ENCODE results near the gene KDM4C.

DNA sequence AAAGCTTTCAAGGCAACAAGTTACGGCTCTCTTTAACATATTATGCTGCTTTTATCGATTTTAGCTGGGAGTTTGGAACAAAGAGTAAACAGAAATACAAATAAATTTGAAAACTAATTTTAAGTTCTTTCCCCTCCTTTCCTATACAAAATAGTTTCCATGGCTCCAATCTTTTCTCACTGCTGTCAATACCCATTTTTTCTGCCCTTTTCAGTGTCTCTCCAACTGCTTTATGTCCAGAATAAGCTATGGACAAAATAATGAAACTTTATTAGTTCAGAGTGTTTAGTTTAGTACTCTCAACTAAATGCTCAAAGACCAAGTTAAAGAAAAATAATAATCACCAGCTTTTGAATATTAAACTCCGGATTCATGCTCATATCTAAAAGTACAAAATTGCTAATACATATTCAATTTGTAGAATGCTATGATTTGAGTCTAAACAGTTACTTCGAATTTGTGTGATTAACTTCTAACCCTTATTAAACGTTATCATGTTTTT, 39.4 kb downstream of the RFX3 start:
- PRO-cap = no peak

DNA sequence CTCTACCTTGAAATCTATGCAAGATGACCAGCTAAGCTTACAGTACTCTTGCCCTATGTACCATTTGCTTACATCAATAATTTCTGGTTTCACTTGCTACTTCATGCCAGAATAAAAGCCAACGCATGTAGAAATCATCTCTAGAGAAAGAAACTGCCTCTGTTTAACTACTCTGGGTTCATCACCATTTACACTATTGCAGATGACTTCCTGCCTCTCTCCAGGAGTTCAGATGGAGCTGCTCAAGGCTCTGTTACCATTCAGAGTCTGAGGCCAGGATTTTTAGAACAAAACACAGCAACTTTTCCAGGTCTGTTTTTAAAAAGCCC, 216.1 kb downstream of the GLIS3 start:
- PRO-cap = no peak

GRCh38 chr9:4084285-4084847, 215.5 kb downstream of the GLIS3 start:
- PRO-cap = no peak

DNA sequence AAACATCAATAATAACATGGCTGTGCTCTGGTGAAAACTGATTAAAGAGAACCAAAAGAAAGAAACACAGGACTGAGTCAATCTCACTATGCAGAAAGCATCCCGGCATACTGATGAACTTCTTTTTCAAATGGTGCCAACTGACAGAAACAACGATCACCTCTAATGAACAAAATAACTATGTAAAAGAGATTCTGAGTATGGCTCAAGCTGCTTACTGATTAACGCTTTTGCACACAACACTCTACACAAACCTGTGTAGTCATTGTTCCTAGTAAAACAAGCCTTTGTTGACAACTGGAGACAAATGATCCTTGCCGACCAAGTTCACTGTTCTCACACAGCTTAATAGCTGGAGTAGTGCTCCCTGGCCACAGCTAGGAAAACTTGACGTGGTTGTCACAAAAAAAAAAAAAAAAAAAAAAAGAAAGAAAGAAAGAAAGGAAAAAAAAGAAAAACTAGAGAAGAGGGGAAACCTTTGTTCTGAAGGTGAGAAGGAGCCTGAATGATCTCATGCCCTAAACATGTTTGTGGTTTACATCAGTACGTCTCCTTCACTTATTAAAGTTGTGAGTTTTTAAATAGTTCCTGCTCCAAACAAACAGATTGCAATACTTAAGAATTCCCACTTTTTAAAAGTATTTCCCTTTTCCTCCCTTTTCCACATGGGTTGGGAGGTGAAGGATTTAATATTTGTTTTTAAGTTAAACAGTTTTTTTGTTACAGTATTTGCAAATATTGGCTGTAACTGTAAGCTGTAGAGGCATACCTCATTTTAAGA, 63.9 kb downstream of the GLIS3 start:
- PRO-cap = no peak

DNA sequence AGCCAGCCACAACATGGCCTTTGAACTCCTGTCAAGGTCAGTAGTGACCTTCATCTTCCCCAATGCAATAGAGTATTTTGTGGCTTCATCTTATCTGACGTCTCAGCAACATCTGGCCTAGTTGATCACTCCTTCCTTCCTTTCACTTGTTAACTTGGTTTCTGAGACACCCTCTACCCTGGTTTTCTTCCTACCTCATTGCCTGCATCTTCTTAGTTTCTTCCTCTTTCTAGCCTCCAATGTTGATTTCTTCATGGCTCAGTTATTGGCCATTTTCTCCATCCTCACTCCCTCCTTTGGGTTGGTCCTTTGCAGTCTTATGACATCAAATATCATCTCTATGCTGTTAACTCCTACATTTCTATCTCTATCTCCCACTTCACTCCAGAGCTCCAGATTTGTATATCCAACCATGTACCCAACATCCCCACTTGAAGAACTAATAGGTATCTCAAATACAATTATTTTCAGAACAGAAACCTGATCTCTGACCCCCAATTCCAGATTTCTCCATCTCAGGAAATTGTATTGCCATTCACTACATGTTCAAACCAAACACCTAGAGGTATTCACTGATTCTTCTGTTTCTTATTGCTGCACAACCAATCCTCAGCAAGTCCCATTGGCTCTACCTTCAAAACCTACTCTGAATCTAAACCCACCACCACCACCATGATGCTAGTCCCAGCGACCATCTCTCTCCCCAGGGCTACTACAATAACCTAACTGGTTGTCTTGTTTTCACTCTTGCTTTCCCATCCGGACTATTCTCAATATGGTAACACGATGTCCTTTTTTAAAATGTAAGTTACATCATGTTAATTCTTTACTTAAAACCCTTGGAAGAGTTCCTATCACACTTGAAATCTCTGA, 36.0 kb downstream of the GLIS3 start:
- PRO-cap = no peak

- PRO-cap = no peak
Observed at GRCh38 chr9:4596059-4596534, 66.0 kb upstream of the PLPP6 start.

DNA sequence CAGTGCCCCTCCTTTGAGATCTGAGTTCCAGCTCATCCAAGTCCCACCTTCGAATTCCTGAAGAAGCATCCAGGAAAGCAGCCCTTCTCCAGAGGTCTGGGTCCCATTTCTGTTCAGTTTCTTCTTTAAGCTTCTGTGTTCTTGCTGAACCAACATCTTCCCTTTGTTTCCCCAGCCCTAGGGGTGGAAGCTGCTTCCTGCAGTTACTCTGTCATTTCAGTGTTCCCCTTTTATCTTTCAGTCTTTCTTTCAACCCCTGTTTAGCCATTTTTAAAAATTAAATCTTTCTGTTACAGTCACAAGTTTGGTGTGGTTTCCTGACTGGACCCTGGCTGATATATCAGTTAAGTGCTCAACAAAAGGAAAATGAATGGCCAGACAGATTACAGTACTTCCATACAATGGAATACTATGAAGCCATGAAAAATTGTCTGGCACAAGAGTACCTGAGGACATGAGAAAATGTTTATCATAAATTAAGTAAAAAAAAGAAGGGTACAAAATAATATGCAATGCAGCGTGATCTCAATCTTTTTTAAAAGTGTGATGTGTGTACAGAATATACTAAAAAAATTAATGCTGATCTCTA, 35.6 kb upstream of the PLPP6 start:
- PRO-cap = no peak

- PRO-cap = no peak
Observed at GRCh38 chr9:4853527-4854423, 61.0 kb downstream of the RCL1 start.

DNA sequence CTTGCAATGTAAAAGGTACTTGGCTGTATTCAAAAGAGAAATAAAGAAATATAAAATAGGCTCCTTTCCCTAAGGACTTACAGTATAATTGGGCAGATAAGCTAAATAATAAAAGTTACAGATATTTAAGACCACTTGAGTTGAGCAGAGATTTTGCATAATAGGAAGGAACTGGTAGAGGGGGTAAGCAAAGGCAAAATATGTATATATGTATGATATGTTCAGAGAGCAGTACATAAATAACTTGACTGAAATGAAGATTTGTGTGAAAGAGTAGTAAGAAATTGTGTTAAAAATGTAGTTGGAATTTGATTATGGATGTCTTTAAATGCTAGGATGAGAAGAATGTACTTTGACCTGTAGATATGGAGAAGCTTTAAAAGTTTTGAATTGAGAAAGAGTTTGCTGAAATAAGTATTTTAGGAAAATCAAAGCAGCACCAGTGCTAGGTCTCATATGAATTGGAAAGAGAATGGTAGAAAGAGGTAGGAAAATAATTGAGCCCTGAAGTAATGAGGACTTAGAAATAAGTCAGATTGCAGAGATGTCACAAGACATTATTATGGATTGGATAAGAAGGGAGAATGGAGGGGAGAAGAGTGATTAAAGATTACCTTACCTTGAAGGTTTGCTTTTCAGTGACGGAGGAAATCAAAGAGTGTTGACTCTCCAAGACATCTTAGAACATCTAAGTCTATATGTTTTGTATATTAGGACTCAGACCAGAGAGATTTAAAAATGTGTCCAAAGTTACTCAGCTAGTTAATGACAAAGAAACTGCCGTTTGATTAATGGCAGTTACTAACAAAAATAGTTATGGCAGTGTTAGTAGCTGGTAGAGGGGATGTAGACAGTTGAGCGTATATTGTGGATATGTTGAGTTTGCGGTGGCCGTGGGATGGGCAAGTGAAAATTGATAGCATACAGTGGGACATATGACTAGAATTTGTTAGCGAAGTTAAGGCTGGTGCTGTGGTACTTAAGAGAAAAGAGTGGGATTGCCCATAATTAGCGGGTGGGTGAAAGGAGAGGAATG, 4.8 kb downstream of the JAK2 start:
- PRO-cap = no peak

DNA sequence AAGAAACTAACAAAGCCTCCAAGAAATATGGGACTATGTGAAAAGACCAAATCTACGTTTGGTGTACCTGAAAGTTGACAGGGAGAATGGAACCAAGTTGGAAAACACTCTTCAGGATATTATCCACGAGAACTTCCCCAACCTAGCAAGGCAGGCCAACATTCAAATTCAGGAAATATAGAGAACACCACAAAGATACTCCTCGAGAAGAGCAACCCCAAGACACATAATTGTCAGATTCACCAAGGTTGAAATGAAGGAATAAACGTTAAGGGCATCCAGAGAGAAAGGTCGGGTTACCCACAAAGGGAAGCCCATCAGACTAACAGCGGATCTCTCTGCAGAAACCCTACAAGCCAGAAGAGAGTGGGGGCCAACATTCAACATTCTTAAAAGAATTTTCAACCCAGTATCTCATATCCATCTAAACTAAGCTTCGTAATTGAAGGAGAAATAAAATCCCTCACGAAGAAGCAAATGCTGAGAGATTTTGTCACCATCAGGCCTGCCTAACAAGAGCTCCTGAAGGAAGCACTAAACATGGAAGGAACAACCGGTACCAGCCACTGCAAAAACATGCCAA, 51.2 kb downstream of the INSL6 start:
- PRO-cap = no peak

- PRO-cap = no peak
Observed at GRCh38 chr9:5627702-5628483, 1.0 kb upstream of the RIC1 start.

DNA sequence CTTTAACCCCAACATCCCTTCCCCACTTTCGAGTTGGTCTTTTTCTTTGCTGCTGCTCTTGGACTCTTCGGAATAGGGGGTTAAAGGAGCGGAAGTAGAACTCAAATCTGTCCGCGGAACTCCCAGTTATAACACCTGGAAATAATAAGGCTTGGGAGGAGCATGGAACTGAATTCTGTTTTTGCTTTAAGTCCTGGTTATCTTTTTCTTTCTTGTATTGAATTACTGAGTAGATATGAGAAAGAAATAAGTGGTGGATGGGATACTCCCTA, 1.0 kb downstream of the RIC1 start:
- PRO-cap = no peak

DNA sequence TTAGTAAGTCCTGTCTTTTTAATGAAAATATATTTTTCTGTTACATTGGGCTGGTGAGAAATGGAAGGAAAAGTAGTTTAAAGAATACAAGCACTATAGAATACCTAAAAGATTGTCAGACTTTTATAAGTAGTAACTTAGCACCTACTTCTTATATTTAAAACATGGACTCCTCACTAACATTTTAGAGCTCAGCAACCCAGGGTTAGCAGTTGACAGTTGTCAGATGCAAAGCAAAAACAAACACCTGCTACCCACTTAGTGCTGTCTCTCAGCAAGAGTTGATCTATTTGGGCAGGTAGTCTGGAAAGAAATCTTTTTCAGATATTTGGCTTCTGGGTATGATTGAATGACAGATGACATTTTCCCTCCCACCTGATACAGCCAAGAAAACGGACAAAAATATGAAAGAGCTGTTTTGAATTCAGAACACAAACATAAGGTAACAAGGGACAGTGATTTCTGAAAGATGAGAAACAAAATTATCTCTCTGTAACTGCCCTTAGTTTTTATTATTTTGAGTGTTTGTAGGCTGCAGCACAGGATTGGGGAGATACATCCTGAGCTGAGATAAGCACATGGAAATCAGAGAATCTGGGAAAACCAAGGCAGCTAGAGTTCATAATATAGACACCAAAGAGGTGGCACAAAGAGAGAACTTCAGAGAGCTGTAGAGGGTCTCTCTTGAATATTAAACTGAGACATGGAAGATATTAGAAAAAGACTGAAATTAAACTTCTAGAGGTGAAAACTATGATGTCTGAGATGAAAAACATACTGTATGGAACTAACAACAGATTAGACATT, 96.8 kb downstream of the ERMP1 start:
- PRO-cap = no peak

DNA sequence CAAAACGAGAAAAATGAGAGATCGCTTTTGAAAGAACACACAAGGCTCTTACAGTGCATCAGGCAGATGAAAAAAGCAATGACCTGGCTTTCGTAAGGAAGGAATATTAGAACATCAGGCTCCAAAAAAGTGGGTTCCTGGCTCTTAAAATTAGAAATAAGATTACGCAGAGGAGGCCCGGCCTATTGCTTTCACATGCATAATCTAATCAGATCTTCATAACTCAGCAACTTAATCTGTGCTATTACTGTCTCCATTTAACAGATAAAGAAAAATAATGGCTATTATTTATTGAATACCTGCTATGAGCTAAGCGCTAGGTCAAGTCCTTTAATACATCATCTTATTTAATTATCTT, 384 bp upstream of the ERMP1 start:
- PRO-cap = no peak

GRCh38 chr9:5898780-5899167, 8.1 kb downstream of the MLANA start:
- PRO-cap = no peak

GRCh38 chr9:6007199-6008179, 793 bp downstream of the KIAA2026 start:
- PRO-cap = bidirectional peak, plus-strand start at chr9:6007483, minus-strand start at chr9:6007366; bidirectional peak, plus-strand start at chr9:6007829, minus-strand start at chr9:6007924

DNA sequence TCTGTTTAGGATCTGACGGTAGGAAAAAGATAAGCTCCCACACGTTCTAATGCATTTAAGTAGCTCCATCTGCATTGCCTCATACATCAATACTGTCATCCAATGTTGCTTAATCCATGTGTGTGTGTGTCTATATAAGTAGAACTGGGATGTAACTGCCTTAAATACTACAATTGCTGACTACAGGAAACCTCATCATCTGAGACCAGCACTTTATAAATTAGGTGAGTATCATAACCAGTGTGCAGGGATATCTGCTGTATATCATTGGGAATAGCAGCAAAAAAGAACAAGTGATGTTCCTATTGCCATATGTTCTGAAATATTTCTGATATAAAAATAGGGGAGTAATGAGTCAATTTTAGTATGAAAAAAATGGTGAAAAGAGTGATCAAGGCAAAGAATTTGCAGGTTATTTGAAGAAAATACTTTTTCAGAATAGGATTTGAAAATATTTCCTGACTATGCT, 21.3 kb downstream of the IL33 start:
- PRO-cap = no peak

DNA sequence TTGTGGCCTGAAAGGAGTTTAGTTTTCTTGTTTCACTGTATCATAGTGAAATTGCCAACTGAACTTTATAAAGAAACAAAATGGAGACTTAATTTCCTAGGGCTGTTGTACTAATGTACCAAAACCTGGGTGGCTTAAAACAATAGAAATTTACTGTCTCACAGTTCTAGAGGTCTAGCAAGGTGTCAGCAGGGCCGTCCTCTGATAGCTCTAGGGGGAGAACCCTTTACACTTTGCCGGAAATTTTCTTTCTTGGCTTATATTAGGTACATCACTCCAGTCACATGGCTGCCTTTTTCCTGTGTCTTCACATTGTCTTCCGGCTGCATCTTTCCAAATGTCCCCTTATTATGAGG, 5.7 kb downstream of the UHRF2 start:
- PRO-cap = no peak

- PRO-cap = no peak
Observed at GRCh38 chr9:6681837-6682060, 36.2 kb upstream of the GLDC start.

- PRO-cap = bidirectional peak, plus-strand start at chr9:6757943, minus-strand start at chr9:6757867; bidirectional peak, plus-strand start at chr9:6758049, minus-strand start at chr9:6758021
Observed at GRCh38 chr9:6757754-6758228, at the start of gene KDM4C. TSS of gene KDM4C (plus strand) at chr9:6757973.